Mesenchymal stem cell of Wharton's jelly (primary cell): ENCODE measurements around a stretch of chr9.

GRCh38 chr9:120533785-120534683 lies 45.9 kb downstream of the CDK5RAP2 start:
- CAGE, long polyA plus RNA = no peak

DNA sequence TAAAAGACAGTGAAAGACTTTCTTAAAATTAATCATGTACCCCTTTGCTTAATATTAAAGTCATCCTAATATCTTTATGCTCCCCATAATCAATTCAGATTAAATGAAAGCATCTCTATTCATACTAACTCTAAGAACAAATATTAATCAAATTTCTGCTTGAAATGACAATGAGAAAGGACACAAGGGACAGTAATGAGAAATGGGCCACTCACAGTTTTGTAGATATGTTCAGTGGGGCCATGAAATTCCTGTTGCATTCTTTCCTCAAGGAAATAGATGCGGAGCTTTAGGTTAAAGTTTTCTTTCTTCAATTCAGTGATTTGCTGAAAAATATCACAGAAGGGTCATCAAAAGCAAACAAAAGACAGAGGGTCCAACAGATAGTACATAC lies 29.4 kb downstream of the CDK5RAP2 start:
- CAGE, long polyA plus RNA = no peak

DNA sequence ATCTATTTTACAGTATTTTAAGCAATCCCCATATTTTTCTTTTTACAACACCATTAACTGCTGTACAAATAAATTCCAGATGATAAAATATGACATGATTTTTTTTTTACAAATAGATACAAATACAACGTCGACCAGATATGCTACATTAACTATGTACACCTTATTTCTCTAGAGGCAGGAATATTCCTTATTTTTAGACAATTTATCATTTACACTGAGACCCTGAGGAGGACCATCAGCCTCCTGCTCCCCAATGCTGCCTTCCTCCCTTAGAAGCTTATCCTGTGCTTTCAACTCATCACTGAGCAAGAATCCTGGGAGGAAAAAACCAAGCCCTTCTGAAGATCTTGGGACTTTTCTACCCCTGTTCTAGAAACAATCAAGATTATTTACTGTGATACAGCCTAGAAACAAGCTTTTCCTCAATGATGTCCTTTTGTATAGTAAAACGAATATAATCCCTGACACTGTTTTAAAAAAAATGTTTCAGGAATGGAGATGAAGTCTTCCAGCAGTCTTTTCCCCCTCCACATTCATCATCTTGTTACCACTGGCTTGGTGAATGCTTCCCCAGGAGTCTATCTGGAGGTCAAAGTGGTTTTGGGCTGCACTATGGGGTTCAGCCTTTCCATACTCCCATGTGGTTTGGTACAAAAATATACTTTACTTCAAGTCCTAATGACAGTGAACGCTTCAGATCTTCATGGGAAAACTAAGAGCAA lies 24.5 kb upstream of the CDK5RAP2 start:
- CAGE, long polyA plus RNA = no peak

DNA sequence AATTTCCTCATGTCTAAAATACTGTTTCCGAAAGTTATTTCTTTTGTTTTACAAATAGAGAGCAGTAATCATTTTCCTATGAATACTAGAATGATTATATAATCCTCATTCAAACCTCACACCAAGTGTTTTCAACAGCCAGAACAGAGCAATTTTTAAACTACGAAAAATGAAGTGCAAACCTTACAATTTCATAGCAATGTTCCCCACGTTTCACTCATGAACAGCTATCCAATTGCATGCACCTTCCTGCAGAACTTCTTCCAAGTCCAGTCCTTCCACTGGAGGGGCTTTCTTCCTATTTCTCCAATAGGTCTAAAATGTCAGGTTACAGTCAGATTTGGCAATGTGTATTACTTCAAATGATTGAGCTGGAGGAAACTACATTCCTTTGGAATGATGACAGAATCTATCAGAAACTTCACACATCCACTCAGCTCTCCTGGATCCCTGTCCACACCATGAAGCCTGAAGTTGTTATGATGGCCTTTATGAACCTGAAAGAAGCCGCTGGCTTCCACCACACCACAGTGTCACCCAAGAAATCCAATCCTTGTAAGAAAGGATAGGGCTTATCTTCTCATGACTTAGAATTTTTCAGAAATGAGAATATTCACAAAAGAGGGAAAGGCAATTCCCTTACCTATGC lies 32.3 kb downstream of the FBXW2 start:
- CAGE, long polyA plus RNA = no peak

- CAGE, long polyA plus RNA = no peak
Measured at GRCh38 chr9:120874797-120875408, 2.1 kb downstream of the PHF19 start.

- CAGE, long polyA plus RNA = no peak
Measured at GRCh38 chr9:120877819-120878080, 762 bp upstream of the PHF19 start.

DNA sequence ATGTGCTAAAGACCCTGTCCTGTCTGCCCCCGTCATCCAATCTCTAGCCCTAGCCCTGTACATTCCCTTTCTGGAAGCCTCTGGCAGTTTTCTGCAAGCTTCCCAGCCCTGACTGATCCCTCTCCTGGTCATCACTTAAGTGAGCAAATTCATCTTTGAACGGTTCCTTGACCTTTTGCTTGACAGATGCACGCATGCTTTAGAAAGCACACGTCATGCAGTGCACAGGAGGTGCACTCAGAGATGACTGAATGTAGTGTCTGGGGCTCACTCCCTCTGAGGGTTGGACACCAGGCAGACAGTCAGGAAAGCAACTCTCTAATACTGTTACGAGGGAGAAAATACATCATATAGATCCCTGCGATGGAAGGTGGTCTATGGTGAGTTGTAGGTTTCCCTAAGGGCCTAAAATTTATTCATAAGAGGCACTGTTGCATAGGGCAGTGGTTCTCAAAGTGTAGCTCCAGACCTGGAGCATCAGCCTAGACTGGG lies 16.5 kb upstream of the PHF19 start:
- CAGE, long polyA plus RNA = no peak

- CAGE, long polyA plus RNA = no peak
Measured at GRCh38 chr9:120903850-120905025, 22.4 kb downstream of the TRAF1 start.

- CAGE, long polyA plus RNA = no peak
Measured at GRCh38 chr9:120927423-120927818, 825 bp upstream of the TRAF1 start.

GRCh38 chr9:120931964-120932360 lies 5.4 kb upstream of the TRAF1 start:
- CAGE, long polyA plus RNA = no peak

- CAGE, long polyA plus RNA = no peak
Measured at GRCh38 chr9:121113228-121113915, 38.6 kb downstream of the CNTRL start.

DNA sequence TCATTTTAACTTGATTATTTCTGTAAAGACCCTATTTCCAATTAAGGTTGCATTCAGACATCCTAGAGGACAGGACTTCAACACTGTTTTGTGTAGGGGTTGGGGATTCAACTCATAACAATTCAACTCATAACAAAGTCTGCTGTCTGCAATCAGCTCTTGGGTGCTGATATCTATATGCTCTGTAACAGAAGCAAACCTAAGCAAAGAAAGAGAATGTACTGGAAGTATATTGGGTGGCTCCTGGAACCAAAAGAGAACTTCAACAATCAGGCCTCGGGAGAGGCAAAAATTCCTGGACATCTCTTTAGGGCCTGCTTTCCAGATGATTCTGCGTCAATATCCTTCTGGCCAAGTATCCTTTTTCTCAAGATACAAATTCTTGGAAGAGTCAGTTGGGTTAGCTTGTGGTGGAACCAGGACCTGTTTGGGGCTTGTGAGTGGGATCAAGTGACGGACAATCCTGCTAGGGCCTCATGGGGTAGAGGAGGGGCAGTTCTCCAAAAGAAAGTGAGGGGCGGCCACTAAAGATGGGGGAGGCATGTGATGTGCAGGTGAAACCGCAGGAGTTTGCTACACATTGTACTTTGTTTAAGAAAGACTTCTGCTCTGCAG lies 27.6 kb upstream of the GSN start:
- CAGE, long polyA plus RNA = no peak

DNA sequence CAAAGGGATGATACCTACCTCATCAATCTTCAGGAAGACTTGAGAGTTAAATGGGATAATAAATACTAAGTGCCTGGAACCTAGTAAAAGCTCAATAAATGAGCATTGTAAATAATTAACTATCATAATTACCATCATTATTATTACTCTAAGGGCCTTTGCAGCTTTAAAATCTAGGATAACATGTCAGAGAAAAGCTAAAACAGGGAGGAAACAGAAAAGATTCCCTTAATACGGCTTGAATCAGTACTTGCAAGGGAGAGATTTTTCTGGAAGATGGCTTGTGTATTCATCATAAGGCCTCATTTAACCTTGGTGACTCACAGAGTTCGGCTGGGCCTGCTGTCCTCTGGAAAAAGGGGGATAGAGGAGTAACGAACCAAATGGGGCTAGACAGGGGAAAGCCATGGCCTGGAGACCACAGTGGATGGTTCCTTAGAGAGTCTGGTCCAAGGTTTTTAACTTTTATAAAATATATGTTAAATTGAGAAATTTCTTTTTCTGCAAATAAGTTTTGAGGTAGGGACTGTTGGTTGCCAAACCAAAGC lies 25.8 kb upstream of the GSN start:
- CAGE, long polyA plus RNA = no peak

GRCh38 chr9:121260934-121261577 lies 6.9 kb upstream of the GSN start:
- CAGE, long polyA plus RNA = no peak

DNA sequence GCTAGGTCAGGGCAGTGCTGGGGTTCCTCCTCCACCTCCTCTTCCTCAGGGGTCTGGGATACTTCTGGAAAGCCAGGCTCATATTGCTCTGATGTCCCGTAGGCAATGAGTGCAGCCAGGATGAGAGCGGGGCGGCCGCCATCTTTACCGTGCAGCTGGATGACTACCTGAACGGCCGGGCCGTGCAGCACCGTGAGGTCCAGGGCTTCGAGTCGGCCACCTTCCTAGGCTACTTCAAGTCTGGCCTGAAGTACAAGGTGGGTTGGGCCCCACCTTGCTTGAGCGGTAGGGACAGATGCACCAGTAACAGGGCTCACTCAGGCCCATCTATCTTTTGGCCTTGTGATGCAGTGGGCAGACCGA lies 34.8 kb downstream of the GSN start:
- CAGE, long polyA plus RNA = no peak

DNA sequence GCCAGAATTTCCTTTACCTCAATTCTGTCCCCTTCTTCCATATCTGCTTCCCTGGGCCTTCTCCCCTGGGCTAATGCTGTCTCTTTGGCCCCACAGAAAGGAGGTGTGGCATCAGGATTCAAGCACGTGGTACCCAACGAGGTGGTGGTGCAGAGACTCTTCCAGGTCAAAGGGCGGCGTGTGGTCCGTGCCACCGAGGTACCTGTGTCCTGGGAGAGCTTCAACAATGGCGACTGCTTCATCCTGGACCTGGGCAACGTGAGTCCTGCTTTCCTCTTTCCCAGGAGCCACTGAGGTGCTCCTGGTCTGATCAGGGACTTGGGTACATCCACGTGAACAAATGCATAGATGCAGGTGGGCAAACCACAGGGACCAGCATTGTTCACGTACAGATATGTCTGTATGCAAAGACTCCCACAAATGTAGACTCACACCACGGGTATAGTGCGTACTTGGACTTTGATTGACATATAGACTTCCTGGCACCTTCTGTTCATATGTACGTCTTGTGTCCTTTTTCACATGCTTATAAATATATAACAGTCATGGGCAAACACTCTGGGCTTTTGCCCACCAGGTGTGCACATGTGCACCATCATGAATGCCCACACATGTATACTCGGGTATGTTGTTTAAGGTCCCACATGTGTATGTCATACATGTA lies 42.8 kb downstream of the GSN start:
- CAGE, long polyA plus RNA = no peak

DNA sequence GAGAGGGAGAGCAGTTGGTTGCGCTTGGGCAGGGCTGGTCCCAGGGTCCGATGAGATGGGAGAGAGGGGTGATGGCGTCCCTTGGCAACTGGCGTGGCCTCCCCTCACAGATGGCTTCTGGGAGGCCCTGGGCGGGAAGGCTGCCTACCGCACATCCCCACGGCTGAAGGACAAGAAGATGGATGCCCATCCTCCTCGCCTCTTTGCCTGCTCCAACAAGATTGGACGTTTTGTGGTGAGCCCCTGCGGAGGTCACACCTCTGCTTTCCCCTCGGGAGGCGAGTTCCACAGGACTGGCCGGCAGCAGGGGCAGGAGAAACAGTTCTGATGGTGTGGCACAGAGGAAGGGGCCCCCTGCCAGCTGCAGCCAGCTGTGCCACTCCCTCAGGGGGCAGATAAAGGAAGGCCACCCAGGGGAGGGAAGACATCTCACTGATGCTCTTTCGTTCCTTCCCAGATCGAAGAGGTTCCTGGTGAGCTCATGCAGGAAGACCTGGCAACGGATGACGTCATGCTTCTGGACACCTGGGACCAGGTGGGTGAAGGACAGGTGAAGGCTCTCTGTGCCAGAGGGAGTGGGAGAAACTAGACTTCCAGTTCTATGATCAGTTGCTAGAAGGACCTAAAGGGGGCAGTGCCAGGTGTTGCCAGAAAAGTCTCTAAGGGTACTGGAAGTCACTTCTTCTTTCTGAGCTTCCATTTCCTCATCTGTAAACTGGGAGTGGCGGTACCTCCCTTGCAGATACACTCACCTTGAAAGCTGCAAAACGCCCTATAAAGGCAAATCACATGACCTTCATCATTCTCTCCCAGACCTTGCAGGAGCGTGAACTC lies 41.1 kb downstream of the STOM start:
- CAGE, long polyA plus RNA = no peak

GRCh38 chr9:121349043-121349509 lies 21.0 kb downstream of the STOM start:
- CAGE, long polyA plus RNA = no peak

GRCh38 chr9:121453076-121453593 lies 46.5 kb downstream of the GGTA1 start:
- CAGE, long polyA plus RNA = no peak

DNA sequence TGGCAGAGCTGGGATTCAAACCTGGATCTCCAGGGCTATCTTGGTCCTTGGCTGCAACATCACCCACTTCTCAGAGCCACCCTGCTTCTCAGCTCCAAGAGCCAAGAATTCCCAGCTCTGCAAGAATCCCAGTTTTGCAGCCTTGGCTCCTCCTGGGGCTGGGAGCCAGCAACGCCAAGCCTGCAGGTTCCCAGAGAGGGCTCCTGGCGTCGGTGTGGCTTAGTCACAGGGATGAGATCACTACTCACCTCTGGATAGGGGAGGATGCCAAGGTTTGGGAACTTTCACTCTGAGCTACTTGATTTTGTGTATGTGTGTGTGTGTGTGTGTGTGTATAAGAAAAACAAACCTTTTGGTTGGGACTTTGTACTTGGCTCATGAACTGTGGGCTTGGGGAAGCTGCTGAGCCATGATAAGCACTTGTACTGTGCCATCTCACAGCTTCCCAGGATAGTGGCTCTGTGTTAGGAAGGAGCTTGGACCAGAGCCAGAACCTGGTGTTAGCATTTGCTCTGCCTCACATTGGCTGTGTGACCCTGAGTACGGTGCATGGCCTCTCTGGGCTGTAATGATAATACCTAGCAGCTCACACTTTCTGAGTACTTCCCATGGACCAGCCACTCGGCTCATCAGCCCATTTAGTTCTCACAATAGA lies 41.6 kb upstream of the DAB2IP start:
- CAGE, long polyA plus RNA = no peak